Renal cortical epithelial cell (primary cell): Measurements from ENCODE around the gene SNAP29.

- RRBS, result no CpG with 5 or more reads among the region's 2 CpGs
Observed at GRCh38 chr22:20524090-20524536, 16.7 kb downstream of the MED15 start.

DNA sequence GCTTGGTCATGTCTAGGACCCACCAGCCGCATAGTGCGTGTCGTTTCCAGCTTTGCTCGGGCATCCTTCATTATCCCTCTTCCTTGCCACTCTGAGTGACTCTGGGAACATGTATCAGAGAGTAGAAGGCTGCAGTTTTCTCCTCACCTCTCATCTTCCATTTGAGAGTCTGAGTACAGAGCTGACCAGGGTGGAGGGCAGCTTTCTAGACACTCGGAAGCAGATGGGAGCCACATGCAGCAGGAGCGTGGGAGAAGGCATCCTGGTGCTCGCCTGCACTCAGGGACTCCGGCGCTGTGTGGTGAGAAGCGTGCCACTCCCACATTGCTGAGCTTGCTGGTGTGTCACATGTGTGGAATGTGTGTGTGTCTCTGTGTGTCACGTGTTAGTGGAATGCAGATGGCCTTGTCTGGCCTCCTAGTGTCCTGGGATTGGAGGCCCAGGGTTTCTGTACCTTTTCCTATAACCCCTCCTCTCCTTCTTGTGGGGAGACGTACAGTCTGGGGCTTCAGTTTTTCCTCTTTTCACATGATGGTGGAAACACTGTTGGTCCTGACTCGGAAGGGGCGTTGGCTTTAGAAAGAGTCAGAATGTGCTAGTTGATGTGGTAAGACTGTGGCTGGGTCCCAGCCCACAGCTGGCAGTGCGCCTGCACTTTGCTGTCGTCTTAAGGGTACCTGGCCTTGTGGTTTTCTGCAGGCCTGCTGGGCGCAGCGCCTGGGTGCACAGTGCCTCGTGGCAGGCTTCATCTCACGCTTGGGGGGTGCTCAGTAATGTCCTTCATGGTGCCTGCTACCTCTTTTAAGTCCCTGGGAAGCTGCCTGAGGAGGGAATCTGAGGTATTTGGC is 61.6 kb downstream of the MED15 start:
- RRBS, result no CpG with 5 or more reads among the region's 20 CpGs

GRCh38 chr22:20702434-20703496 is 71.1 kb upstream of the SERPIND1 start:
- RRBS, result no CpG with 5 or more reads among the region's 76 CpGs

- RRBS, result no CpG with 5 or more reads among the region's 10 CpGs
Observed at GRCh38 chr22:20760573-20761618, 13.0 kb upstream of the SERPIND1 start.

GRCh38 chr22:20819656-20819990 is 39.0 kb downstream of the PI4KA start:
- RRBS, result no CpG with 5 or more reads among the region's 8 CpGs

- RRBS, result 1% methylated on average over 9 of the region's 60 CpGs
Observed at GRCh38 chr22:20858940-20859562, at the start of gene SNAP29. TSS of gene SNAP29 (plus strand) at chr22:20859007.

DNA sequence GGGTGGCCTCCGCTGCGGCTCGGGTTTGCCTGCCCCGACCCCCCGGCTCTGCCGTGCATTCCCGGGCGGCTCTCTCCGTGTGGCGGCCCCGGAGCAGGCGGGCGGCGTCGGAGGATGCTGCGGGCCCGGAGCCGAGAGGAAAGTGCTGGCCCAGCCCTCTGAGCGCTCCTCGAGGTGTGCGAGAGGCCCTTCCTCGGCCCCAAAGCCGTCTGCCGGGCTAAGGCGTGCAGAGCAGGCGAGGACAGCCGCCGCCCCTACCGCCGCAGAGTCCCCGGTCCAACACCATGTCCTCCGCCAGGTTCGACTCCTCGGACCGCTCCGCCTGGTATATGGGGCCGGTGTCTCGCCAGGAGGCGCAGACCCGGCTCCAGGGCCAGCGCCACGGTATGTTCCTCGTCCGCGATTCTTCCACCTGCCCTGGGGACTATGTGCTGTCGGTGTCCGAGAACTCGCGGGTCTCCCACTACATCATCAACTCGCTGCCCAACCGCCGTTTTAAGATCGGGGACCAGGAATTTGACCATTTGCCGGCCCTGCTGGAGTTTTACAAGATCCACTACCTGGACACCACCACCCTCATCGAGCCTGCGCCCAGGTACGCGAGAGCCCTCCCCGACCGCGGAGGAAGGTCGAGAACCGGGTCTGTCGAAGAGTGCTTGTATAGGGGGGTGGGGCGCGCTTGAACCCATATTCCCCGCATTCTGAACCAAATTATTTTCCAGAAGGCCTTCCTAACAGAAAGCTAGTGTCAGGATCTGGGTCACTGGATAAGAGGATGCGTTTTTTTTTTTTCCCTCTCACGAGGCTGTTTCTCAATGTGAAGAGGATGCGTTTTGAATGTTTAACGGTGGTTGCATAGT is 674 bp downstream of the CRKL start:
- RRBS, result 1% methylated on average over 30 of the region's 71 CpGs

- RRBS, result no CpG with 5 or more reads among the region's 4 CpGs
Observed at GRCh38 chr22:20968344-20968845, 1.3 kb downstream of the AIFM3 start.

DNA sequence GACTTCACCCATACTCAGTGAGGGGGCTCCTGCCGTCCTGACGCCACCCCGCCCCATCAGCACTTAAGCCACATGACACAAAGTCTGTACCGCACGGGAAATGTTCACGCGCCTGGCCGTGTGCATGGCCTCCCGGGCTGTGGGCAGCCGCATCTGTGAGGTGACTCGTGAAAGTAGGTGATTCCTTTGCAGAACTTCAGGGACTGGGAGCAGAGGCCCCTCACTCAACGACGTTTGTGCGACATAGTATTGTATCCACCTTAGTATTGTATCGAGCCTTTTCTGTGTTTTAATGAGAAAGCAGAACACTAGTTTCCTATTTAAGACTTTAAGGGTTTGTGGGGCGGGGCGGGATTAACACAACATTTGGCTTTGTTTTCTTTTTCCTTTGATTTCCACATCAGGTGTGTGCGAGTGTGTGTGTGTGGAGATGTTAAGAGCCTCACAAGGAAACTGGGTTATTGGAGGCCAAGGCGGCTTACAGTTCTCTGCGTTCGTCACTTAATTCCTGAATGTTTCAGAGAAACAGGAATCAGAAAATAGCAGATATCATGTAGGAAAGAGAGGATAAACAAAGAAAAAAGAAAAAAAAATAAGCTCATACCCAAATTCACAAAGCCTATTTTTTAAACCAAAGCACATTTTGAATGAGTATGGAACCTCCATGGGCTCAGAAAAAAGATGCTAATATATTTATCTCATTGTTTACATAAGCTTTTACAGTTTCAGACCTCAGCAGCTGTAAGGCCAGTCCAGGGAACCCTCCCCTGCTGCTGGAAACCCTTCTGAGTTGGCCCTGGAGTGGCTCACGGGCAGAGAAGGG is 18.1 kb upstream of the TMEM191C start:
- RRBS, result no CpG with 5 or more reads among the region's 22 CpGs

DNA sequence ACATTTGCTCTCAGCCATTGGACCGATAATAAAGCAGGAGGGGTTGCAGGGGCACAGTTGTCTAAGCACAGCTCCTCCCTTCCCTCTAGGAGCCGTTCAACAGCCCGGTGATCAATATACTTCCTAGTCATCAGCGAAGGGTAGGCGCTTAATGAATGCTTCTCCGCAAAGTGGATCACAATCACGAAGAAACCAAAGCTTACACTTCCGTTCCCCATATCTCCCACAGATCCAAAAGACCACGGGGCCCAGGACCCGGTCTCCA is 9.2 kb downstream of the SDF2L1 start:
- RRBS, result no CpG with 5 or more reads among the region's 10 CpGs

GRCh38 chr22:21701520-21702305 is 33.9 kb downstream of the YPEL1 start:
- RRBS, result no CpG with 5 or more reads among the region's 8 CpGs

- RRBS, result no CpG with 5 or more reads among the region's 18 CpGs
Observed at GRCh38 chr22:21758739-21759905, 23.5 kb upstream of the YPEL1 start.

DNA sequence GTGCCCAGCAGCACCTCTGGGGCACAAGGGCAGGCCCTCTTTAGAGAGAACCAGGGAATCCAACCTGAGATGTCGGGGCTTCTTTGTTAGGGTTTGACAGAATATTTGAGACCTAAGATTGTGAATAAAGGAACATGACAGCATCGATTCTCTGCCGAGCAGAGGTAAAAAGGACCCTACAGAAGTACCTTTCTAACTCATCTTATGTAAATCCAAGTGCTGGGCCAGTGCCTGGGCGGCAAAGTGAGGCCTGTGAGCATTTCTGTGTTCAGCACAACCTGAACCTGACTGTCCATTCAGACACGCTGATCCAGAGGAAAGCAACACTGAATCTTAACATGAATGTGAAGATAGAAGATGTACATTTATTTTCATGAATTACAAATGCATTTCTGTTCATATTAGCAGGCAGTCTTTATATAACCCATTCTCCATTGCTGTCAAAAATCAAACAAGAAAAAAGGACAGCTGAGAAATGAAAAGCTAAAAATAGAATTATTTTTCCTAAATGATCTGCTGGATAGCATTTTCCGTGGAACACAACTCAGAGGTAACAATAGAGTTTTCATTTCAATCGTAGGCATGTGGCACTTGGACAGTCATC is 26.8 kb upstream of the YPEL1 start:
- RRBS, result no CpG with 5 or more reads among the region's 7 CpGs

- RRBS, result no CpG with 5 or more reads among the region's 11 CpGs
Observed at GRCh38 chr22:21817026-21817820, 50.2 kb downstream of the MAPK1 start.

DNA sequence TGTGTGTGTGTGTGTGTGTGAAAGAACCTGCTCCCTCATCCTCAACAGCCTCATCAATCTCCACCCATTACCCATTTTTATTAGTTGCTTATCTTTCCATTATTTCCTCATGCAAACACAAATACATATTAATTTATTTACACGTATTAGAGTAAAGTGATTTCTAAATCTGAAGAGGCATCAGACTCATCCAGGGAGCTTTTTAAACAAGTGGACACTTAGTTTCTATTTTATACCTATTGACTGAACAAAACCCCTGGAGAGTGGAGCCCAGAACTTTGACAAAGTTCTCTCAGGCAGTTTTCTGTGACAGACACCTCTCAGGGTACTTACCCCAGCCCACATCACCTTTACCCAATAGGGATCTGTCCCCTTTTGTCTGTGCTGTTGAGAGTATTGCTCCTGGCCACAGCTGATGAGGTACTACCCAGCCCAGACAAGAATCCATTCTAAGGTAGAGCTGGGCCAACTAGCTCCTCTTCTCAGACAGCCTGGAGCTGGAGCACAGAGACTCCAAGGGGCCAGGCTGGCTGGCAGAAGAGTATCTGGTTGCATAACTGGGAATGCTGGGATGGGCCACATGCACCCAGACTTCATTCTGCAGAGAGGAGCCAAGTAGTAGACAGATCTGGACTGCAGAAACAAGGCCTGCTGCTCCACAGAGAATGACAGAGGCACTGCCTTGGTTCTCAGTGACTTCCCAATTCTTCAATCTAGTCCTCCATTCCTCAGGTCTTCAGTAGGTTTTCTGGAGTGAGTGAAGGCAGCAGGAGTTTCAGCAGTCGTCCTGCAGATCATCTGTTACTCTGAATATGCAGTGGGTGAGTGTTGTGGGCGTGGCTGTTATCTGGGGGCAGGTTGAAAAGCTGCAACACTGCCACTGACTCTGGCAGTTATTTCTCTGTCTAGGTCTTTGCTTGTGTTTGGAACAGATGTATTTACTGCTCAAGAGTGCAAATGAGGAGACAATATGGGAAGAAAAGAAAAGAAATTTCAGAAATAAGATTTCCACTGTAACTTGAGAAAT is 35.2 kb downstream of the MAPK1 start:
- RRBS, result no CpG with 5 or more reads among the region's 3 CpGs

DNA sequence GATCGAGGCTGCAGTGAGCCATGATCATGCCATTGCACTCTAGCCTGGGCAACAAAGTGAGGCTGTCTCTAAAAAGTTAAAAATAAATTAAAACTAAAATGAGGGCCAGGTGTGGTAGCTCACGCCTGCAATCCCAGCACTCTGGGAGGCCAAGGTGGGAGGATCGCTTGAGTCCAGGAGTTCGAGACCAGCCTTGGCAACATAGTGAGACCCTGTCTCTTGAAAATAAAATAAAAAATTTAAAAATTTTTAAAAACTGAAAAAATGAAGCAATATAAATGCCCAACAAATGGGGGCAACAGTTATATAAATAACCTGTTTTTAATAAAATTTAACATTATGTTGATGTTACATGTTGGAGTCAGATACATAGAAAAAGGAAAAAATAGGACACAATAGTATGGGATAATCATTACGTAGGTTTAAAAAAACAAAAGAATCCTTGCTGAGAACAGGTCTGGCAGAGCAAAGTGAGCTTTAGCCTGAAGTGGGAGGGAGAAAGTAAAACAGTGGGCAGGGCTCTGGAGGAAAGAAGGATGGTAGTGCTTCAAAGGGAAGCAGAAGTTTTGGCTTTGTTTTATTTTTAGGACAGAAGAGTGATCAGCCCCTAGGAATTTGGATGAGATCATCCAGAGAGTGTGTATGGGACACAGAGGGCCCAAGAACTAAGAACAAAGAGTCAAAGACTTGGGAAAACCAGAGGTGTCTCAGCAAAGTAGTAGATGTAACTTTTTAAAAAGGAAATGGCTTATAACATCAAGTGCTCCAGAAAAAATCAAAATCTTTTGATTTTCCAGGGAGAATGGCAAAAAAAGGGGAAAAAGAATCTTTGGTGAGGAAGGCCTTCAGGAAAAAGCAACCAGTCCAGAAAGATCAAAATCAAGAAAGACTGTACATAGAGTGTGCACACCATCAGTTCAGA is 30.4 kb downstream of the MAPK1 start:
- RRBS, result no CpG with 5 or more reads among the region's 5 CpGs

GRCh38 chr22:21842951-21843864 is 24.2 kb downstream of the MAPK1 start:
- RRBS, result no CpG with 5 or more reads among the region's 7 CpGs

GRCh38 chr22:21848123-21848964 is 19.1 kb downstream of the MAPK1 start:
- RRBS, result no CpG with 5 or more reads among the region's 8 CpGs

DNA sequence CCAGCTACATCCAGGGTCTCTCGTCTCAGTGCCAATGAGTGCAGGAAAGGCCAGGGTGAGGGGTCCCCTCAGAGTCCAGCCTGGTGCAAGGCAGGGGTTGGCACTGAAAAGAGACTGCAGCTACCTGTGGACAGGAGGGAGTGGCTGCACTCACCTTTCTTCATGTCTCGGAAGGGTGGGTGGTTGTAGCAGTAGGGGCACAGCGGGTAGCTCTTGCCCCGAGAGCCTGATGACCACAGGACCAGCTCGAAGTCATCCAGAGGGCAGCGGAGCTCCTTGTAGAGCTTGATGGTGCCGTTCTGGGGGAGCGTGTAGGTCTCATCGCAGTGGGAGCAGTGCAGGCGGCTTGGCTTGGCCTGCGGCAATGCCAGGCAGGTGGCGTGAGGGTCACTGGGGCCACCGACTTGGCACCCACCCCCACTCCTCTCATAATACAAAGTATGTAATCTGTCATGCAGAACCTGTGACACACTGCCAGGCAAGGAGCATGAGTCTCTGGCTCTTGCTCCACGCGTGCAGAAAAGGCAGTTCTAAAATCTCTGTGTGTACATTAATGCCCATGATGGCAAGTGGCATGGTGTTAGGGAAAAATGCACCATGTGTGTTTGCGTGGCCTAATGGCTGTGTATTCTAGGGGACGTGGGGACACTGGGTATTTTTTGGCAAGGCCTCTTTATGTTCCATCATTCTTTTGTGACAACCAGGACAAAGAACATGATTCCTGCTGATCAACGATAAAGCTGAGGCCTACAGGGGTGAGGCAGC is 5.9 kb upstream of the PPM1F start:
- RRBS, result no CpG with 5 or more reads among the region's 18 CpGs

DNA sequence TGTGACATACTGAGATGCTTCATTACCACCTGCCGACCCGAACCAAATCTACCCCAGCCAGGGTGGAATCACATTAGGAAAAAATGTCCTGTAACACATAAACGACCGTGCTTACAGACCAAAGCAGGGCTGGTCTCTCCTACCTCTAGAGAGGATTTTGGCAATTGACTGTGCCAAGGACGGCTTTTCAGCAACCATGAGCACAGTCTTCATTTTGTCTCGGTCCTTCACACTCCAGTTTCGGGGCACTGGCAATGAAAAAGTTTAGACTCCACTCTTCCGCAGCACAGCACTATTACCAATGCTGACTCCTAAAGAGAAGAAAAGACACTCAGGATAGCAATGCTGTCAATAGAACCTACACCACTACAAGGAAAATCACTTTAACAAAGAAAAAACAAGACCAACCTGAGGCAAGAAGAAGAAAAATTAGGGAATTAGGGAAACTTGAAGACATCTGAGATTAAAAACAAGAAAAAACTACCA is 7.0 kb downstream of the TOP3B start:
- RRBS, result no CpG with 5 or more reads among the region's 8 CpGs